Pulmonary lymph node (tissue), 1 donor: ENCODE data around the gene DENND1B.

- PRO-cap = no peak
Observed at GRCh38 chr1:197560815-197562077, 214.0 kb downstream of the DENND1B start.

DNA sequence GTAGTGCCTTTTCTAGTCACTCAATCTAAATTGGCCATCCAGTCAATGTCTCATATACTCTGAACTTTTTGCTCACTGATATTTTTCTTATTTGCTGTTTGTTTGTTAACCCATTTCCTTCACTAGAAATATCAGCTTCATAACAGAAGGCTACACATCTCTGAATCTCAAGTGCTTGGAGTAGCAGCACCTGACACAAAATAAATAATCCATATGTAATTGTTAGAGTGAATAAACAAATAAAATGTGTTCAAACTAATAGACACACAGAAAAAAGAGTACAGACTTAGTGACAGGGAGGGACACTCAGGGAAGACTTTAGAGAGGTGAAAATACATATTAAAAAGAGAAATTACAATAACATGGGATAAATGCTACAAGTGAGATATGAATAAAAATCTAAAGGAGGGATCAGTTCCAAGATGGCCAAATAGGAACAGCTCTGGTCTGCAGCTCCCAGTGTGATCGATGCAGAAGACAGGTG, 203.7 kb downstream of the DENND1B start:
- PRO-cap = unidirectional peak, plus-strand start at position 287 of the sequence

- PRO-cap = no peak
Observed at GRCh38 chr1:197620558-197621100, 154.7 kb downstream of the DENND1B start.

DNA sequence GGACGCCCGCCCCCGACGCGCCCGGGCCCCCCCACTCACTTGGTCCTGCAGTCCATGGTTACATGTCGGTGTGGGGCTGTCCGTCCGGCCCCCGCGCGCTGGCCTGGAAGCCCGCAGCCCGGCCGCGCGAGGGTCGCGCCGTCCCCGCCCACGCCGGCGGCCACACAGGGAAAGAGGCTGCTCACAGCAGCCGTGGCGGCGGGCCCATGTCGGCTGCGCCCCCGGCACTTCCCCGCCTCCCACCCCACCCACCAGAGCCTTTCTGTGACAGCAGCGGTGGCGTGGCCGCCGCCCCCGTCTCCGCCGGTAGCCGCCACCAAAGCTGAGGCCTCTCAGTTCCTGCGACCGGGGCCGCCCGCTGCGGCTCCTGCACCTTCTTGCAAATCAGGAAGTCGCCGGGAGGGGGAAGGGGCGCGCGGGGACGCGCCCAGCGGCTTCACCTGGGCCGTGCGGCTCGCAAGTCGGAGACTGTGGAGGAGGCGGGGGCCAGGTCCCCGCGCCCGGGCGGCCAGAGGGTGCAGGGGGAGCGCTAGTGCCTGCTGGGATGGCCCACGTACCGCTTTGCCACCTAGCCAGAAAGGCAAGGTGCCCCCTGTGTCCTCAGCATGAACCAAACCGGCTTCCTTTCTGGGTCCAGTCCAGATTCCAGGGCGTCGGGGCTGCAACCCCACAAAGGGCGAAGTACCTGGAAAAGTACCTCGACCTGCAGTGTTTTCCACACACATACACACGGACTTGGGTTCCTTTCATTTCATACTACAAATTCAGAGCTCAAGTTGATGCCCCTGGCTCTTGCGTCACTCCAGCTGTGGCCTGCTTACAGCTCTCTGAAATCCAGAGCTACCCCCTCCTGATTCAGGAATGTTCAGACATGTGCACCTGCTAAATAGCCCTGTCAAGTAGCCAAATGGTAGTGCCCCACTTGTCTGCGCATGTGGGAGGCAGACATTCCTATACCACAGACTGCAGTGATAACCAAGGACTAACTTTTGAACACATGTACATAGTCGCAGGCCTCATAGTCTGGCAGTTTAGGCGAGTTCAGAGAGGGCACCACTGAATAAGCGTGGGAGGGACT, at the start of gene DENND1B:
Gene DENND1B, minus strand, starts transcription at position 381 of the 1,078 bp plus-strand sequence.
- PRO-cap = bidirectional peak, plus-strand start at position 57 of the sequence, minus-strand start outside the sequence; bidirectional peak, plus-strand start at position 335 of the sequence, minus-strand start at position 371 of the sequence

- PRO-cap = bidirectional peak, plus-strand start at chr1:198159249, minus-strand start at chr1:198159144
Observed at GRCh38 chr1:198158623-198159627, 2.1 kb downstream of the NEK7 start.

- PRO-cap = no peak
Observed at GRCh38 chr1:198162432-198163219, 5.8 kb downstream of the NEK7 start.

- PRO-cap = no peak
Observed at GRCh38 chr1:198167297-198168187, 10.7 kb downstream of the NEK7 start.

- PRO-cap = no peak
Observed at GRCh38 chr1:198234325-198235092, 77.7 kb downstream of the NEK7 start.

DNA sequence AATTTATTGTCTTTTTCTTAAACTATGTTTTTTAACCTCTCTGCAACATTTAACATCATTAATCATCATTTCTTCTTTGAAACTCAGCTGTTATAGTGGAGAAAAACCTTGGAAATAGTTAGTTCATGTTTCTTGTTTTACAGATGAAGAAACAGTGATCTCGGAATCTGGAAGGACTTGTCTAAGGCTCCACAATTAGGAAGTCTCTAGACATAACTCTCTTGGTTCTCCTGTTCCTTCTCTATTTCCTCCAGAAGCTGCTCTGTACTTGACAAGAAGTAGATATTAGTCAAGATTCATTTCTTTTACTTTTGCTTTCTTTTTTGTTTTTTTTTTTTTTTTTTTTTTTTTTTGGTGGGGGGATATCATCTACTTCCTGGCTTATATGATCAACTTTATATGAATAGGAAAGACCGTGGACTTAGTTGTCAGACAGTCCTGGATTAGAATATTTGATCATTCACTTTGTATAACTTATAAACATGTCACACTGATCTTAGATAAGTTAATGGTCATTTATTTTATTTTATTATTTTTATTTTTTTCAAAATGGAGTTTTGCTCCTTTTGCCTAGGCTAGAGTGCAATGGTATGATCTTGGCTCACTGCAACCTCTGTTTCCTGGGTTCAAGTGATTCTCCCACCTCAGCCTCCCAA, 25.9 kb upstream of the PTPRC start:
- PRO-cap = unidirectional peak, minus-strand start at position 243 of the sequence

DNA sequence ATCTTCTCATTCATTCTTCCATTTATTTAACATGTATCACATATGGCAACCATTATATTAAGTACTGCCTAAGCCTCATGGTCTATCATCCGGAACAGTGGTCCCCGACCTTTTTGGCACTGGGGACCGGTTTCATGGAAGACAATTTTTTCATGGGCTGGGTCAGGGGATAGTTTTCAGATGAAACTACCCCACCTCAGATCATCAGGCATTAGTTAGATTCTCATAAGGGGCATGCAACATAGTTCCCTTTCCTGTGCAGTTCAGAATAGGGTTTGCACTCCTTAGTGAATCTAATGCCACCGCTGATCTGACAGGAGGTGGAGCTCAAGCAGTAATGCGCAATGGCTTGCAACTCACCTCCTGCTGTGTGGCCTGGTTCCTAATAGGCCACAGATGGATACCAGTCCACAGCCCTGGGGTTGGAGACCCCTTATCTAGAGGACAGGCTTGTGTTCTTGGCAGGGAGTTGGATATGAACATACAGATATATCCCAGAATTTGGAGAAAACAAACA, 5.3 kb upstream of the PTPRC start:
- PRO-cap = no peak

DNA sequence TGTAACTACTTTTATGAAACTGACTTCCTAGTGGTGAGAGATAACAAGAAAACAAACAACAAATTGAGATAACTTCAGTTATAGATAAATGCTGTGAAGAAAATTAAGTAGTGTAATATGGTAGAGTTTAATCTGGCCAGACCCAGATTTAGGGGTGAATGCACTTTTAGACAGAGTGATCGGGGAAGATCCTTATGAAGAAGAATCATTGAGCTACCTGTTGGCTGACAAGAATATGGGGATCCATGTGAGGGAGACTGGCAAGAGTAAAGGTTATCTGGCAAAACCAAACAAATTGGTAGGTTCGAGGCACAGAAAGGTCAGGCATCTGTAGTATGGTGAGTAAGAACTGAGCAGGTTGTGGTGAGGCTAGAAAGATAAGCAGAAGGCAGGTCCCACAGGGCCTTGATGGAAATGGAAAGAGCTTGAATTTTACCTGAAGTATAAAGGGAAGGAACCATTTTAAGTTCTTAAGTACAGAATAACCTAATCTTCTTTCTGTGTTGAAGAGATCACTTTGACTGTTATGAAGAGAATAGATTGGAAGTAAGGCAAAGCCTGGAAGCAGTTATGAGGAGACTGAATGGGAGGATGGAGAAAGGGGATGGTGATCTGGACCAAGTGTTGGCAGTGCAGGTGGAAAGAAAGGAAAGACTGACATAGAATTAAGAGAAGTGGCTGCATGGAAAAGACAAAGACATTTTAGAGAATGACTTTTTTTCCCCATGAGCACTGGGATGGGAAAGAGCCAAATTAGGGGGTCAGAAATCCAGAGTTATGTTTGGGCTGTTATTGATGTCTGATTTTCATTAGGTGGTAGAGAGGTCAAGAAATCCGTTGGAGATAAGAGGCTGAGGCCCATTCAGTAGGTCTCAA, 11.2 kb downstream of the PTPRC start:
- PRO-cap = no peak

GRCh38 chr1:198656241-198656914, 17.5 kb downstream of the PTPRC start:
- PRO-cap = bidirectional peak, plus-strand start at chr1:198656774, minus-strand start at chr1:198656616

GRCh38 chr1:199456608-199456962, 570.9 kb upstream of the NR5A2 start:
- PRO-cap = unidirectional peak, plus-strand start at chr1:199456787

DNA sequence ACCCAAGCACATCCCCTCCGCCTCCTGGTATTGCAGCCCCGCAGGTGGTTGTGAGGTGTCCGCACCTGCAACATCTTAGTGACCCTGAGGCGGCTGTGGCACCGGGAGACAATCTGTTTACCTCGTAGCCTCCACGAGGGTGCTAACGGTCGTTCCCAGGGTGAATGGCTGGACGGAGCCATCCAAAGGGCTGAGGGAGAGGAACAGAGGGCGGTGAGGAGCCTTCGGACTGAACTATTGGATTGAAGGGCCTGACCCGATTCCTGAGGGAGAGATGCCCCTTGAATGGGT, 2.2 kb downstream of the NR5A2 start:
- PRO-cap = no peak

- PRO-cap = no peak
Observed at GRCh38 chr1:200030672-200031140, 3.2 kb downstream of the NR5A2 start.

DNA sequence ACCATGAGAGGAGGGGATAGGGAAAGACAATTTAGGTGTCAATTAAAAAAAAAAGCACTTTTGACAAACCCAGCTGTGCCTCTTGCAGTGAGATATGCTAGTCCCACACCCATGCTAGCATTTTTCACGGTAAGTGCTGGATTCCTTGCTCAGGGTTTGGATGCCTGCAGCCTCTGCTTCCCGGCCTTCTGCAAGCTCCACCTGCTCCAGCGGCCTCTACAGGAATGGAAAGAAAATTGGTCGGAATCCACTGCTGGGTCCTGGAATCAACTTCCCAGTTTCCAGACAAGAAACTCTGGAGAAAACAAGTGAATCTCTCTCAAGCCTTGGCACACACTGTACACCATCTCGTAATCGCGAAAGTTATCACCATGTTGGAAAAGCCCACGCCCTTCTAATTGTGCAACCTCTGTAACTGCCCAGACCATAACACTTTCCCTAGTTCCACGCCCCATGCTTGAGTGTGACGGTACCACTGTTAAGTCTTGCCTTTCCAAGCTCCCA, 5.9 kb downstream of the NR5A2 start:
- PRO-cap = no peak

- PRO-cap = bidirectional peak, plus-strand start at chr1:200039782, minus-strand start at chr1:200039608
Observed at GRCh38 chr1:200039184-200040006, 11.9 kb downstream of the NR5A2 start.

GRCh38 chr1:200042000-200043100, 14.8 kb downstream of the NR5A2 start:
- PRO-cap = bidirectional peak, plus-strand start at chr1:200042599, minus-strand start at chr1:200042455; unidirectional peak, minus-strand start at chr1:200042942

- PRO-cap = no peak
Observed at GRCh38 chr1:200213444-200213855, 185.9 kb downstream of the NR5A2 start.

- PRO-cap = no peak
Observed at GRCh38 chr1:200255334-200255819, 154.5 kb downstream of the ZNF281 start.